ENCODE measurements around the genes CTSF, CCDC87, RHOD and CLCF1.

- PRO-cap: no peak
- RAMPAGE, long total RNA, 4 experiments: no peak in any of the 4 experiments
Observed at GRCh38 chr11:66359420-66360057, 12.0 kb downstream of the SLC29A2 start.

DNA sequence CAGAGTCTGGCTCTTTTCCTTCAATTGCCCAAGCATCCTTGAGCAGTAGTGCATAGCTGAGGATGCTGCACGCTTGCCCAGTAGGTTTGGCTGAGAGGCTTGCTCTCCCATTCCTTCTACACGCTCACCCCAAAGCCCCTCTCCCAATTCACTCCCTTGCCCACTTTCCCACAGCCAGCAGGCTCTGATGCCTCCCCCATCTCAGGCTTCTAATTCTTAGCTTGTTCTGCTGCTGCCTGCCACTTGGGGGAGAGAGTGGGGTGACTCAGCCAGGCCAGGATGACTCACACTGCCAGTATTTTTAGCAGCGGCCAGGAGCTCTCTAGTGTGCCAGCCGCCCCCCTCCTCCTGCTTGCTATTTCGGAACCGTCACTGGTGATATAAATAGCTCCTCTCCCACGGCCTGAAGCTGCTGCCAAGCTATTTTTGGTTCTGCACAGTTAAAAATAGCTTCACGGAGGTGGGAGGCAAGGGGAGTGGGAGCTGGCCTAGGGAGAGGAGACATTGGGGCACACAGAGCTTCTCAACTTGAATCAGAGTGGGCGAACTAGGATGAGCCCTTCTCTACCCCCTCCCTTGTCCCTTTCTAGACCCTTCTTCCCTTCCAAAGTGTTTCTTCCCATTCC lies 2.7 kb upstream of the NPAS4 start:
- PRO-cap: no peak
- RAMPAGE, long total RNA, 4 experiments: no peak in any of the 4 experiments

DNA sequence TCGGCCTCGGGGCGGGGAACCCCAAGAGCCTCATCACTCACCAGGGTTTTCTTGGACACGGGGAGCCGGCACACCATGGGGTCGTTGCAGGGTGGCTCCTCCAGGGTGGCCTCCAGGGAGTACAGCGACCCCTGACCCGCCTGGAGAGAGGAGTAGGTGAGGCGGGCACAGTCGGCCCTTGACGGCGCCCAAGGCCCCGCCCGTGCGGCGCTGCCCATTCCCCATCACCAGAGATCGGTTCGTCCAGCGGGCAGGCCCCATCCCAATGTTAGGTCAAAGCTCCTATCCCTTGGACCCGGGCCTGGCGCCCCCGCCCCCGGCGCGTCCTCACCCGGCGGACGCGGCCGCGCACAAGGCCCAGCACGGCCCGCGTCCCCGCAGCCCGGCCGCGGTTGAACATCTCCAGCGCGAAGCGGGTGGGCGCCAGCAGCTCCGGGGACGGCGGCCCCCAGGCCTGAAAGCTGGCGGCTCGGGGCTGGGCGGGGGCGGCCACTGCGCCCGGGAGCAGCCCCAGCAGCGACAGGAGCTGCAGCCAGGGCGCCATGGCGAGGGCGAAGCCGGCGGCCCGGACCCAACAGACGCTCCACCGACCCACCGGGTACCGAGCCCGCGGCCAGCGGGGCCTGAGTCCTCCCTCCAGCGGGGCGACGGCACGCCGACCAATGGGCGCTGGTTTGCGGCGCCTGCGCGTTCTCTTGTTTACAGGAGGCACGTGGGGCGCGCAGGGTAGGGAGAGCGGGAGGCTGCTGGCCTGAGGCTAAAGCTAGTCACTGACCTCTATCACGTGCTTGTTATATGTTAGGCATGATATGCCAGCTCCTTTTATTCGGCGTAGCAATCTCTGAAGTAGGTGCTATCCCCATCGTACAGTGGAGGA lies at the start of gene CTSF:
TSS of gene CTSF (minus strand) at position 664 of the 877 bp plus-strand sequence.
- PRO-cap: bidirectional peak, plus-strand start at position 711 of the sequence, minus-strand start at position 664 of the sequence
- RAMPAGE, long total RNA, 4 experiments: no peak in any of the 4 experiments

DNA sequence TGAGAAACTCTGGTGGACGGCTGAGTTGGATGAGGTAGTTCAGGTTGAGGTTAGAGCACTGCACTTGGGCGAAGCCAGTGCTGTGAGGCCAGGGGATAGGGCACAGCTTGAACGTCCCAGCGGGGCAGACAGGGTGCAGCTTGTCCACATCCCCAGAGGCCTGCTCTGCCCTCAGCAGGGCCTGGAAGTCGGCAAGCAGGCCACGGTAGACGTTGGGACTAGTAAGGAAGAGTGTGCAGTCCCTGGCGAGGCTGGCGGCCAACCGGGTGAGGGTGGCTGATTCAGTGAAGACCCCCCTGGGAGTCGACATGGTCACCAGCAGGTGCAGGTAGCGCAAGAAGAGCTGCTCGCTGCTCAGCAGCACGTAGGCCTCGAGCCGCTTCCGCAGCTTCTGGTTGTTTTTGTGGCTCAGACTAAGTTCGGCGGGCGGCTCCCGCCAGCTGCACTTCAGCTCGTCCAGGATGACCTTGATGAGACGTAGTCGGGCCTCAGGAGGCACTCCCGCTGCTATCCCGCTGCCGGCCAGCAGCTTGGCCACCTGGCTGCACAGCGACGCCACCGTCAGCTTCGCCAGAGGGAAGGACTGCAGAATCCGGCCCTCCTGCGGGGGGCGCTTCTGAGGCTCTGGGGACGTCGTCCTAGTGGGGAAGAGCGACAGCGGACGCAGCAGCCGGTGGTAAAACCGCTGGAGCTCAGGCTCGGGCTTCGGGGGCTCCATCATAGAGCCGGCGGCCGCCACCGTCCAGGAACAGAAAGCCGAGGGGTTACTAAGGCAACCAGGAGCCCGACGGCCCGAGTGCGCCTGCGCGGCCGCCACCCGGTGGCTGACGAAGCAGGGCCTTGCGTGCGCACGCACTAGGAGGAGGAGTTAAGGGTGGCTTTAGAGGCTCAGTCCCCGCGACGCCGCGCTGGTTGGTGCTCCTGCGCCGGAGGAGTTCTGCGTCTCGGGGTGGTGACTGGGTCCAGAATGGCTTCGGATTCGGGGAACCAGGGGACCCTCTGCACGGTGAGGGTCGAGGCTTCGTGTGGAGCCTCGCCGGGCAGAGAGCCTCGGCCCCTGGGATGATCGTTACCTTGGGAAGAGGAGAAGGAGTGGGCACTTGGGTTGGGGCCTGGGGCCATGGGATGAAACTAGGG lies at the start of gene CCDC87:
TSS of gene CCDC87 (minus strand) at position 769 of the 1,137 bp plus-strand sequence.
- PRO-cap: bidirectional peak, plus-strand start at position 891 of the sequence, minus-strand start at position 752 of the sequence
- RAMPAGE, long total RNA, 4 experiments: start-site peak on the plus strand in 3 of 4 experiments, centred at positions 883 to 909 of the sequence, 16 to 23 reads per replicate; start-site peak on the minus strand in 1 of 4 experiments, centred at position 762 of the sequence, 5 reads per replicate

DNA sequence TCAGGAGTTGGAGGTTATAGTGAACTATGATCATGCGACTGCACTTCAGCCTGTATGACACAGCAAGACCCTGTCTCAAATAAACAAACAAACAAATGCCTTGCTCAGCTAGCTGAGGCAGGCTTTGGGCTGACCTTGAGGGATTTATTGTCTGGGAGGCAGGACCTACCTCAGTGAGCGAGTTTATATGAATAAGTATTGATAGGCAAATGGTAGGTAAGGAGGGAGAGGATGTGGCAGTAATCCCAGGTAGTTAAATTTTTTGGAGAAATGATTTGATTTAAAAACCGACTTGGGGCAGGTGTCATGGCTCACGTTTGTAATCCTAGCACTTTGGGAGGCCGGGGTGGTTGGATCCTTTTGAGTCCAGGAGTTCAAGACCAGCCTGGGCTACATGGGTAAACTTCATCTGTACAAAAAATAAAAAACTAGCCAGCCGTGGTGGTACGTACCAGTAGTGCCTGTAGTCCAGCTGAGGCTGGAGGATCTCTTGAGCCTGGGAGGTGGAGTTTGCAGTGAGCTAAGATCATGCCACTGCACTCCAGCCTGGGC lies 8.4 kb upstream of the RBM4 start:
- PRO-cap: no peak
- RAMPAGE, long total RNA, 4 experiments: no peak in any of the 4 experiments

DNA sequence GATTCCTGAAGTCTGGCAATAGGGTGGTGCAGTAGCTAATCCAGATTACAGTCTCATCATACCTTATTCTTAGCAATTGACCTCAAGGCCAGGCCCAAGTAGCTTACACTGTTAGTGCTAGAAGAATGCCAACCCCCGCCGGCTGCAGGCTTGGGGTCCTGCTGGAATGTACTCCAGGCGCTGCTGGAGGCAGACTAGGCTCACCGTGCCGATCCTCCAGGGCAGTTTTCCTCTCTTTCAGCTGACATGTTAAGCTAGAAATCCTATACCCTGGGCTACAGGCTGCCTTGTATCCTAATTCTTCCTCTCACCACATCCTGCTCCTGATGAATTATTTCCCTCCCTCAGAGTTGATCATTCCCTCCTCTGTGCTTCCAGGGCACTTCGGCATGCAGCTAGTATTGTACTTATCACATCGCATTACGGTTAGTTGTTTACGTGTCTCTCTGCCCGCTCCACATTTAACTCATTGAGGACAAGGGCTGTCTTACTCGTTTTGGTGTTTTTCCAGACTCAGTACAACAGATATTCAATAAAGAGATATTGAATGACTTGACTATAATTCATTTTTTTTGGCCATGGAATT lies 3.3 kb downstream of the SPTBN2 start:
- PRO-cap: no peak
- RAMPAGE, long total RNA, 4 experiments: no peak in any of the 4 experiments

DNA sequence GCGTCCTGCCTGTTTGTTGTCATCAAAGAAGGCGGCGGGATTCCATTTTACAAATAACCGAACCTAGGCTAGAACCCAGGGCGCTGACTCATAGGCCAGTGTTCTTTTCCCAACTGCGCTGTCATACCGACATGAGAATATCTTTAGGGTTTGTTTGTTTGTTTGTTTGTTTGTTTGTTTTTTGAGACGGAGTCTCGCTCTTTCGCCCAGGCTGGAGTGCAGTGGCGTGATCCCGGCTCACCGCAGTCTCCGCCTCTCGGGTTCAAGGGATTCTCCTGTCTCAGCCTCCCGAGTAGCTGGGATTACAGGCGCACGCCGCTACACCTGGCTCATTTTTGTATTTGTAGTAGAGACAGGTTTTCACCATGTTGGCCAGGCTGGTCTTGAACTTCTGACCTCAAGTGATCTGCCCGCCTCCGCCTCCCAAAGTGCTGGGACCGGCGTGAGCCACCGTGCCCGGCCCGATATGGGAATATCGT lies 1.1 kb downstream of the C11orf80 start:
- PRO-cap: no peak
- RAMPAGE, long total RNA, 4 experiments: no peak in any of the 4 experiments

DNA sequence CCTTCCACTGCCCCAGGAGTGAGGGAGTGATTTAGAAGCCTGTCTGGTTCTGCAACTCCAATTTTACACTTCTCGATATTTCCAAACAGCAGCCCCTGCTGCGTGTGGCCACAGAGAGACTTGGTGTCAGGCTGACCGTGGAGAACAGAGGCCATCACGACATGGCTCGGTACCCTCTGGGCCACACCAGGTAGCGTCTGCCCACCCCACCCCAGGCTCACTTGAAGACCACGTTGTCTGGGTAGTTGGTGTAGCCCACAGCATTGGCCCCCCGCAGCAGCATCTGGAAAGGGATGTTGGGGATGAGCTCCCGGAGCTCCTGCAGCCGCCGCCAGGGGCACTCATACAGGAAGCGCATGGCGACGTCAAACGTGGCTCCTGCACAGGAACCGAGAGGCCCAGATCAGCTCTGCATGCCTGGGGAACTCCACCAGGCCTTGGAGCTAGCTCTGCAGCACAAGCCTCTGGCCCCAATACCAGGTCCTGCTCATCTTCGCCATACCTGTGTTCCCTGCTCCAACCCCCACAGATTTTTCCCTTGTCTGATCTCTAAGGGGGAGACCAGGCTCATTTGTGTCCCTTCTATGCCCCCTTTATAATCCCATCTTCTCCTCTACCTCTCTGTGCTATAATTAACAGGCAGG lies 5.2 kb upstream of the LRFN4 start:
- PRO-cap: no peak
- RAMPAGE, long total RNA, 4 experiments: no peak in any of the 4 experiments

DNA sequence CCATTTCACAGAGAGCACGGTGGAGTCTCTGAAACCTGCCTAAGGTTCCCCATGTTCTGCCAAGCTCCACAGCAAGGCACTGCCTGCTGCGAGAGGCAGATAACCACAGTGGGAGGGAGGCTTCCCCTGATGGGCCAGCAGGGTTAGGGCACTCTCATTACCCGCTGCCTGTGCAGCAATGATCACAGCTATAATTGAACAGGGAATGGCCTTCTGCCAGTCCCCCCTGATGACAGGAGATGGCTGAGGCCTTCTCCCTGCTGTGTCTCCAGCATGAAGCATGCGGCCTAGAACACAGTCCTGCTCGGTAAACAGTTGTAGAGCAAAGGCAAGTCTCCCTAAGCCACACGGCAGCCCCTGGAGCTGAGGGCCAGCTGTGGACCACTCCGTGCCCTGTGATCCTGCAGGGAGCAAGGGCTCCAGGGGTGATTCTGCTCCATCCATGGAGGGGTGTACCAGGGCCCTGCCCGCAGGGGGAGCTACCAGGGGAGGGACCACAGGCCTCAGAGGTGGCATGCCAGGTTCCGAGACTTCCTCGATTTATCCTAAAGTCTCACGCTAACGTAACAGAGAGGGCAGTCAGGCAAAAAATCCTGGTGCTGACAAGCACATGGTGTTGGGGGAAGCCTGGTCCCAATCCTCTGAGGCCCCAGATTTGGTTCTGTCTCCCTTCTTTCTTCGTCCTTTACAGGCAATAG lies 42.8 kb downstream of the PC start:
- PRO-cap: no peak
- RAMPAGE, long total RNA, 4 experiments: no peak in any of the 4 experiments

- PRO-cap: bidirectional peak, plus-strand start at chr11:67056905, minus-strand start at chr11:67056791
- RAMPAGE, long total RNA, 4 experiments: no peak in any of the 4 experiments
Observed at GRCh38 chr11:67056660-67056950, at the start of gene RHOD. TSS of gene RHOD (plus strand) at chr11:67056847.

GRCh38 chr11:67179747-67180375 lies 60.8 kb downstream of the KDM2A start:
- PRO-cap: no peak
- RAMPAGE, long total RNA, 4 experiments: start-site peak on the plus strand in 1 of 4 experiments, at chr11:67180088-67180207 at its widest, 15 reads per replicate

- PRO-cap: no peak
- RAMPAGE, long total RNA, 4 experiments: no peak in any of the 4 experiments
Observed at GRCh38 chr11:67228190-67228829, 38.0 kb upstream of the GRK2 start.

DNA sequence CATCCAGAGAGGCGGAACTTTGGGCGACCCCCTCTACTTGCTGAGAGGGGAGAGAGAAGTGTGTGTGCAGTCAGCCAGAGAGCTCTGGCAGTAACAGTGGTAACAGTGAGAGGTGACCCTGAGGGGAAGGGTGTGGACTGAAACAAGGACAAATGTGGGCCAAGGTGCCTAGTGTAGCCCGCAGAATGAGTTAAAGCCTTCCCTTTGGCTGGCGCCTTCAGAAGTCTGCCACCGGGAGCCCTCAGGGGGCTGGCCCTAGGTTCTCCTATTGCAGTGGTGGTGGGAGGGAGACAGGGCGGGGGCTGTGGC lies 26.7 kb upstream of the GRK2 start:
- PRO-cap: bidirectional peak, plus-strand start outside the sequence, minus-strand start at position 86 of the sequence
- RAMPAGE, long total RNA, 4 experiments: no peak in any of the 4 experiments

- PRO-cap: unidirectional peak, minus-strand start at chr11:67267638
- RAMPAGE, long total RNA, 4 experiments: no peak in any of the 4 experiments
Observed at GRCh38 chr11:67267217-67268002, 1.1 kb downstream of the GRK2 start.

DNA sequence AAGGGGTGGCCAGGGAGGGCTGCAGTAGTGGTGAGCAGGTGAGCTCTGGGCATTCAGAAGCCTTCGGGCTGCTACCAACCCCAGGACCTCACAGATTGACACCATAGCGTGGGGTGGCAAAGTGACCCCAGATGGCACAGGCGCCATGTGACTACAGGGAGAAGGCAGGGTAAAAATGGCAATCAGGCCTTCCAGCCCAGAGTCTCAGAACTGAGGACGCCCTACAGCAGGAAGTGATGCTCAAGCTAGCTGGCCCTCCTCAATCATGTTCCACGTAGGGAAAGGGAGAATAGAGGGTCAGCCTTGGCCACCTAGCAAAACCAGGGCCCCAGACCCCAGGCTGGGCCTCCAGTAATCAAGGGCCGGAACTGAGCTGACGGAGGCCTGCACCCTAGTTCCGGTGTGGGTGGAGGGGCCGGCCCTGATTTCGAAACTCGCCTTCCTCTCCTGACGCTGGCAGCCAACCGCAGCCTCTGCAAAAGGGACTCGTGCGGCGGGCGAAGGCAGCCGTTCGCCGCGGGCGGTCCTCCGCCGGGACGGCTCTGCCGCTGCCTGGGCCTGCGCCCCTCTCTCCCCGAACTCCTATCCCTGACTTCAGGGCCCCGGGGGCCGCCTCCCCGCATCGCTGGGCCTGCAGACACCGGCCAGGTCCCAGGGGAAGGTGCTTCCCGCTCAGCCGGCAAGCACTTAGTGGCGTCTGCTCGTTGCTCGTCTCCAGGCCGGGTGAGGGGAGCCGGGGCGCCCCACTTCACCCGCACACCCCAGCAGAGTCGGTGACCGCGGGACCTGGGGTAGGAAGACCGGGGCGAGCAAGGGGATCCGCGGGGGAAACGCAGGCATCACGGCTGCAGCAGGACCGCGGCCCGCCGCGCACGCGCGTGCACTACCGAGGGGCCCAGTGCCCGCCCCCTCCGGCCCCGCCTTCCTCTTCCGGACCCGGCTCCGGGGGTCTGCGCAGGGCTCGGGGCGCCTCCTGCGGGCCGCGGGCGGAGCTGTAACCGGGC lies 703 bp upstream of the ANKRD13D start:
- PRO-cap: bidirectional peak, plus-strand start at position 478 of the sequence, minus-strand start at position 353 of the sequence; bidirectional peak, plus-strand start outside the sequence, minus-strand start at position 885 of the sequence
- RAMPAGE, long total RNA, 4 experiments: no peak in any of the 4 experiments

DNA sequence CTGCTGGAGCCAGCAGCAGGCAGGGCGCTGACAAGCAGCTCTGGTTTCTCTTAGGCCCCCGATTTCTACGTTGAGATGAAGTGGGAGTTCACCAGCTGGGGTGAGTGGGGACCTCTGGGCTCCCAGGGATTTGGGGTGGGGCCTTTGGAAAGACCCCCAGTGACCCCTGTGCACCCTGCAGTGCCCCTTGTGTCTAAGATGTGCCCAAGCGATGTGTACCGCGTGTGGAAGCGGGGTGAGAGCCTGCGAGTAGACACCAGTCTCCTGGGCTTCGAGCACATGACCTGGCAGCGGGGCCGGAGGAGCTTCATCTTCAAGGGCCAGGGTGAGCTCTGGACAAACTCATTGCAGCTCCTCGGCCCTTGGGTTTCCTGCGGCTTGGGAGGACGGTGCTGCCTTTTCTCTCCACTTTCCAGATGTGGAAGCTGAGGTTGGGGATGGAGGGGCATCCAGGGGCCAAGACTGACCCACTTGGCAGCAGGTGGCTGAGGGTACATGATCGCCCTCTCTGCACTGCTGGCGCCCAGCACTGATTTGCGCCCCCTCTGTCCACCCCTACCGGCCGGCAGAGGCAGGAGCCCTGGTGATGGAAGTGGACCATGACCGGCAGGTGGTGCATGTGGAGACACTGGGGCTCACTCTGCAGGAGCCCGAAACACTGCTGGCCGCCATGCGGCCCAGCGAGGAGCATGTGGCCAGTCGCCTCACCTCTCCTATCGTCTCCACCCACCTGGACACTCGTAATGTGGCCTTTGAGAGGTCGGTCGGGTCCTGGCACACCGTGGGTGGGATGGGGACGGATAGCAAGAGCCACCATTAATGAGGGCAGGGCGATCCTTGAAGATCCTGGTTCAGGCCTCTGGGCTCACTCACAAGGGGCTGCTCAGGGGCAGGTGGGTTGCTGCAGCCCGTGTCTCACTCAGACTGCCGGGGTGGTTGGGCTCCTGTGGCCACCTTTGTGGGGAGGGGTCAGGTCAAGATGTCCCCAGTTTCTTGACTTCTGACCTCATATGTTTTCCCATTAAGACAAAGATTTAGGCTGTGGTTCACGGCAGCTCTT lies 2.6 kb downstream of the ANKRD13D start:
- PRO-cap: no peak
- RAMPAGE, long total RNA, 4 experiments: no peak in any of the 4 experiments

DNA sequence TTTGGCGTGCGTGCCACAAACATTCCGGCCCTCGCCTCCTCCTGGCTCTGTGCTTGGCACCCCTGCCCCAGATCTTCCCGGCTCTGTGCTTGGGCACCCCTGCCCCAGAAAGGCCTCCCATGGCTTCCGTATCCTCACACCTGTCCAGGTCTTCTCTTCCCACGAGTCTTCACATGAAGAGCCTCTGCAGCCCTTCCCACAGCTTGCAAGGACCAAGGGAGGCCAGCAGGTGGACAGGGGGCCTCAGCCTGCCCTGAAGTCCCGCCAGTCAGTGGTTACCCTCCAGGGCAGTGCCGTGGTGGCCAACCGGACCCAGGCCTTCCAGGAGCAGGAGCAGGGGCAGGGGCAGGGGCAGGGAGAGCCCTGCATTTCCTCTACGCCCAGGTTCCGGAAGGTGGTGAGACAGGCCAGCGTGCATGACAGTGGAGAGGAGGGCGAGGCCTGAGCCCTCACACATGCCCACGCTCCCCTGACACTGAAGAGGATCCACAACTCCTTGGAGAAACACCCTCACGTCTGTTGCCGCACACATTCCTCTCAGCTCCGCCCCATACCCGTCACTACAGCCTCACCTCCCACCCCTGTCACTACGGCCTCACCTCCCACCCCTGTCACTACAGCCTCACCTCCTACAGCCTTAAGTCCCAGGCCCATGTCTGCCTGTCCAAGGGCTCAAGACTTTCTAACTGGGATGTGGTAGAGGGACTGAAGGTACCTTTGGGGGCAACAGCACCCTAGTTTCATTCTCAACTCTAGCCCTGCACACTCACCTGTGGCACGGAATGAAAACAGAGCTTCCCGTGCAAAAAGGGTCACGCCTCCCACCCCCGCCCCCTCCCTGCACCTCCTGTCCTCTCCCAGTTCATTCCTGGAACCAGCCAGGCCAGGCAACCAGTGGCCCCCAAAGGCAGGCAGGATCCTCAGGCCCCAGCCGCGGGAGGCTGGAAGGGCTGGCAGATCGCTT lies 8.4 kb downstream of the SSH3 start:
- PRO-cap: no peak
- RAMPAGE, long total RNA, 4 experiments: no peak in any of the 4 experiments

DNA sequence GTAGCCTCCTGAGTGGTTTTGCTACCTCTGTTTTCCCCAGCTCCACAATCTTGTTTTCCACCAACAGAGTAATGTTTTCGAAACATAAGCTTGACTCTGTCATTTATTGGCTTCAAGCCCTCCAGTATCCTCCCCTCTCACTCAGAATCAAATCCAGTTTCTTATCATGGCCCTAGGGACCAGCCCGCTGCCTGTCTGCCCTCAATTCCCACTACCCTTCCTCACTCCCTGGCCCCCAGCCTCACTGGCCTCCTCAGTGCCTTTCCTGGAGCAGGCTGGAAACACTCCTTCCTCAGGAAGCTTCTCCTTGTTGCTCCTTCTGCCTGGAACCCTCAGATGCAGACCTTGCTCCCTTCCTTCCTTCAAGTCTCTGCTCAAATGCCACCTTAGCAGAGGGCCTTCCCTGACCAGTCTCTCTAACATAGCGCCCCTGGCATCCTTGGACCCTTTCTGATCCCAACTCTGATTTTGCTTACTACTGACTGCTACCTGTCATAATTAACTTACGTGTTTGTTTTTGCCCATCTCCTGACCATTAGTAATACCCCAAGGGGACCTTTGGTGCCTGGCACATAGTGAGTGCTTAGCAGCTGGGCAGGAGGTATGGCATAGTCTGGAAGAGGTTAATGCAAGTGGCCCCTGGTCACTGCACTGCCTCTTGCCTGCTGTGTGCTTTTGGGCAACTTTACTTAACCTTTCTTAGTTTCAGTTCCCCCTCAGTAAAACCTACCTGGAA lies 3.7 kb downstream of the POLD4 start:
- PRO-cap: unidirectional peak, minus-strand start at position 467 of the sequence
- RAMPAGE, long total RNA, 4 experiments: no peak in any of the 4 experiments

DNA sequence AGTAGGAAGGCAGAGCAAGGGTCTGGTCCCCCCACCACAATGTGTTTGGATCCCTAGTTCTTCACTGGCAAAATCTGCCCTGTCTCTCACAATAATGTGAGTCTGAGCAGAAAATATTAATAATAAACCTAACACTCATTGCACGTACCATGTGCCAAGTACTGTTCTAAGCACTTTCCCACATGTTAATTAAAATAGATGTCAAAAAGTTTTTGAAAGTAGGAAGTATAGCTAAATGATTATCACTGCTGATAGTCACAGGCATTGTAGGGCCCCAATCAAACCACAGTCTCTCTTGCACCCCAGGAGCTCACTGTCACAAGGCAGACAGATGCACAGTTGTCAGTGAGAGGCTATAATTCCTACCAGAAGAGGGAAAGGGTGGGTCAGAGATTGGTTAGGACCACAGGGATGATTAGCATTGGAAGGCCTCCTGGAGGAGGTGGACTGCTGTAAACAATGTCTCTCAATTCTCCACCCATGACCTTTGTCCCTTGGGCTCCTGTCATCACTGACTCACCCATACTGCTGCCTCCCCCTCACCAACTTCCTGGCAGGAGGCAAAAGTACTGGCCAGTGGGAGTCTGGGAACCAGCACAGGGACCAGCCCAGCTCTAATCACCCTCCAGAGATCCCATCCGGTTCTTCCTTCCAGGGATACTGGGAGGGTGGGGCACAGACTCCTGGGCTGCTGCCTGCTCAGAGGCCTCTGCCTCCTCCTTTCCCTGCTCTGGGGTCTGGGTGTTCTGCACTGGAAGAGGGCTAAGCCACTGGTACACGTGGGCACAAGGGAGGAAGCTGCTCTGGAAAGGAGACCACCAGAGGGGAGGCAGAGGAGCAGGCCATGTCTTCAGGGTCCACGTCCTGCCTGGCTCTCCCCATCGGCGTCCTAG lies 1.1 kb upstream of the POLD4 start:
- PRO-cap: bidirectional peak, plus-strand start at position 576 of the sequence, minus-strand start at position 513 of the sequence
- RAMPAGE, long total RNA, 4 experiments: no peak in any of the 4 experiments

- PRO-cap: bidirectional peak, plus-strand start at chr11:67373916, minus-strand start at chr11:67373593; bidirectional peak, plus-strand start at chr11:67374523, minus-strand start at chr11:67374125
- RAMPAGE, long total RNA, 4 experiments: start-site peak on the minus strand in 1 of 4 experiments, at chr11:67373588-67373730 at its widest, 40 reads per replicate
Observed at GRCh38 chr11:67373389-67374376, at the start of gene CLCF1. TSS of gene CLCF1 (minus strand) at chr11:67373598.

Data from gastroesophageal sphincter (tissue), 4 donors.